Choroid plexus epithelial cell (primary cell): ENCODE results near the genes LCN6, TMEM141, ABCA2 and ENTPD2.

- RRBS = 96% methylated on average over 7 of the region's 34 CpGs
Observed at GRCh38 chr9:136658057-136658987, 4.4 kb upstream of the EGFL7 start.

DNA sequence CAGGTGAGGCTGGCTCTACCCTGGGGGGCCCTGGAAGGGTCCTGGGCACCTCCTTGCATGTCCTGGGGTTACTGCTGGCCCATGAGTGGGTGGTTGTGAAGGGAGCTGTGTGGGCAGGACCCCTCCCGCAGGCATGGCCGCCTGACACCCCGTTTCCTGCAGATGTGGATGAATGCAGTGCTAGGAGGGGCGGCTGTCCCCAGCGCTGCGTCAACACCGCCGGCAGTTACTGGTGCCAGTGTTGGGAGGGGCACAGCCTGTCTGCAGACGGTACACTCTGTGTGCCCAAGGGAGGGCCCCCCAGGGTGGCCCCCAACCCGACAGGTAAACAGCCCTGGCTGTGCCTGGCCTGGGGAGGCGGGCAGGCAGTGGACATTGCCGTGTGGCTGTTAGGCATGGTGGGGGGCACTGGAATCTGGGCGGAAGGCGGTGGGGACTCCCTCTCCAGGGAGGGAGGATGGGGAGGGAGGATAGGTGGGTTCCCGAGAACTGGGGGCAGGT is 7.3 kb downstream of the EGFL7 start:
- RRBS = no CpG with 5 or more reads among the region's 15 CpGs

DNA sequence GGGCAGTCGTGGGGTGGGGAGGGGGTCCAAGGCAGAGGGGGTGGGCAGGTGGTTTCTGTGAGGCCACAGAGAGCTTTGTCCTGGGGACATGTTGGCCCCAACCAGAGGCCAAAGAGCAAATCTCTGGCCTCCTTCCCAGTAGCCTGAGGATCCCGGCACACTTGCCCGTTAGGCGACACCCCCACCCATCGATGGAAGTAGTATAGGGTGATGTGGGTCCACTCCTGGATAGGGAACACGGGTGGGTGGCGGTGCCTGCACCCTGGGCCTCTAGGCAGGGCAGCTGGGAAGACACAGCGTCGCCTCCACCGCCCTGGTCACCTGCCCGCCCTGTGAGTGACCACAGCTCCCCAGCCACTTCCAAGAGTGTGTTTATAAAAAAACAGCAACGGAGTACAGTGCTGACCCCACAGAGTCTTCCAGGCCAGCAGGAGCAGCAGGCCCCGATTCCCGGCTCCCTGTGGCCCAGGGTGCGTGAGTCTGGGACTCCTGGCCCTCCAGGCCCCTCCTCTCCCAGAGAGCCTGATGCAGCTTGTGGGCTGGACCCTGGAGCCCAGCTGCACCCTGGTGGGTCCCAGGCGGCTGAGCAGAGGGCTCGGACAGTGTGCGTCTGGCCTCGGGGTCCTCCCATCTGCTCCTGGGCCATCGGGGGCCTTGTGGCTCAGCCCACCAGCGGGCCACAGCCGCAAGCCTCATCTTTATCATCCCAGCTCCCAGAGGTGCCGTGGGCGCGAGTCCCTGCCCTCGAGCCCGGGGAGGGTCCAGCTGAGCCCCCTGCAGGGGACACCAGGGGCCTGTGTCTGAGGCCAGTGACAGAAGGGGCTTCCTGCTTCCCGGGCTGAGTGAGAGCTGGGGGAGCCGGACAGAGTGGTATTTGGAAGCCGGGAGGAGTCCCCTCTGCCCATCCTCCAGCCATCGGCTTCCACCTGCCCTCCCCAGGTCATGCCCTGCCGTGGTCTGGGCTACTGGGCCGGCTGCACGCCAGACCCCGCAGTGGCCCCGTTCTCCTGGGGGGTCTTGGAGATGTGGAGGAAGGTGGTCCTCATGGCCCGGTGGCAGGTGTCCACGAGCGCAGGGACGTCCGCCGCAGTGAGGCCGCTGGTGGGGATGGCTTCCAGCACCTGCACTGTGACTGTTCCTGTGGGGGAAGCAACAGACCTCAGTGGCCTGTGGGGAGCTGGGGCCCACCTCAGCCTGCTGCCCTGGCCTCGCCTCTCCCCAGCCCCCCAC is 10.5 kb downstream of the EGFL7 start:
- RRBS = 69% methylated on average over 10 of the region's 44 CpGs

- RRBS = no CpG with 5 or more reads among the region's 22 CpGs
Observed at GRCh38 chr9:136697188-136697749, 10.0 kb upstream of the AGPAT2 start.

- RRBS = 59% methylated on average over 8 of the region's 19 CpGs
Observed at GRCh38 chr9:136719925-136720515, 7.6 kb downstream of the DIPK1B start.

GRCh38 chr9:136726089-136727206 is 14.1 kb downstream of the DIPK1B start:
- RRBS = no CpG with 5 or more reads among the region's 38 CpGs

DNA sequence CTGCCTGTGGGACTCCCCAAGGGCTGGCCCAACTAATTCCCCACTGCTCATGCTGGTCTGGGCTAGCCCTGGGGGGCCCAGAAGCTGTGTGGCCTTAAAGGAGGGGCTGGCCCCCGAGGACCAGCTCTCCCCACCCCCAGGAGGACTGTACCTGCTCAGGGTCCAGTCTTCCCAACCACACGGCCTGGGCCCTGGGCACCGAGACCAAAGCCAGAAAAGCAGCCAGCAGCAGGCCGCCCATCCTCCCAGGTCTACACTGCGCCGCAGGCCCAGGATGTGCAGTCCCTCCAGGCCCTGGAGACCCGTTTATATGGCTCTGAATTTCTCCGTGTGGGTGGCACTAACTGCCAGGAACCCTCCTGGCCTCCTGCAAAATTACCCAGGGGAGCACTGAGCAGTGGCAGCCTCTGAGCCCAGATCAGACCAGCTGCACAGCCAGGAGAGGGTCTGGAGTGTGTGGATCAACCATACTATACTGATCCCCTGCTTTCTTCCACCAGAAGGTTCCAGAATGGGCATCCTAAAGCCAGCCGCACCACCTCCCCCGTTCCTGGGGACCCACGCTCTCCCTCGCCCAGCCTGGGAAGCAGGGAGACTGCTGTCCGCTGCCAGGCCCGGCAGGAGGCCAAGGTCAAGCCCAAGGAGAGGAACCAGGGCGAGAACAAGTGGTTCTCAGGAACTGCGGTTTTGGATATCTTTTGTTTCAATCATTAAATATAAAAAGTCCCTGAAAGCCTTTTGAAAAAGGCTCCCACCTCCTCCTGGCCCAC is at the start of gene LCN6:
Gene LCN6 (minus strand): TSS at position 283 of the 770 bp plus-strand sequence.
- RRBS = no CpG with 5 or more reads among the region's 16 CpGs

DNA sequence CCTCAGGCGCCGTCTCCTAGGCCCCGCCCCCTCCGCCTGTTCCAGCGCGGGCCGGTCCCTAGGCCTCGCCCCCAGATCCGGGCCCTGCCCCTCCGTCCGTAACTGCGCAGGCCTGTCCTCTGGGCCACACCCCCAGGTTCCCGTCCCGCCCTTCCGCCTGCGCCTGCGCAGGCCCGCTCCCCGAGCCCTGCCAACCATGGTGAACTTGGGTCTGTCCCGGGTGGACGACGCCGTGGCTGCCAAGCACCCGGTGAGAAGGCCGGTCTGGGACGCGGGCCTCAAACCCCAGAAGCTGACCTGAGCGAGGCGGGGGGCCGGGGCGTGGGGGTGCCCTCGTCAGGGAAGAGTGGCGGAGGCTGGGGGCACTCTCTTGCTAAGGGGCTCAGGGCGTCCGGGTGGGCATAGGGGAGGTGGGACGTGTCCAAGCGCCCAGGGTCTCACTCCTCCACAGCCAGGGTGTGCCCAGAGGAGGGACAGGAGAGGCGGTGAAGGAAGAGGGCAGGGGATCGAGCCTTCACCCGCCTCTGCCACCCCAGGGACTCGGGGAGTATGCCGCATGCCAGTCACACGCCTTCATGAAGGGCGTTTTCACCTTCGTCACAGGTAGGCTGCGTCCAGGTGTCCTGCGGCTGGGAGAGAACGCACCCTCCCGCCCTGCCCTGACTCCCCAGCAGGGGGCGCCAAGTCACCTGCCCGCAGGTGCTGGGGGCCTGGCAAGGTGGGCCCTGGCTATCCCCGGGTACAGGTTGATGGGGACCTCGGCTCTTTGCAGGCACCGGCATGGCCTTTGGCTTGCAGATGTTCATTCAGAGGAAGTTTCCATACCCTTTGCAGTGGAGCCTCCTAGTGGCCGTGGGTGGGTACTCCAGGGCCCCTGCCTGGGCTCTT is at the start of gene TMEM141:
Gene TMEM141 (plus strand): TSS at position 170 of the 888 bp plus-strand sequence.
- RRBS = 1% methylated on average over 12 of the region's 55 CpGs

DNA sequence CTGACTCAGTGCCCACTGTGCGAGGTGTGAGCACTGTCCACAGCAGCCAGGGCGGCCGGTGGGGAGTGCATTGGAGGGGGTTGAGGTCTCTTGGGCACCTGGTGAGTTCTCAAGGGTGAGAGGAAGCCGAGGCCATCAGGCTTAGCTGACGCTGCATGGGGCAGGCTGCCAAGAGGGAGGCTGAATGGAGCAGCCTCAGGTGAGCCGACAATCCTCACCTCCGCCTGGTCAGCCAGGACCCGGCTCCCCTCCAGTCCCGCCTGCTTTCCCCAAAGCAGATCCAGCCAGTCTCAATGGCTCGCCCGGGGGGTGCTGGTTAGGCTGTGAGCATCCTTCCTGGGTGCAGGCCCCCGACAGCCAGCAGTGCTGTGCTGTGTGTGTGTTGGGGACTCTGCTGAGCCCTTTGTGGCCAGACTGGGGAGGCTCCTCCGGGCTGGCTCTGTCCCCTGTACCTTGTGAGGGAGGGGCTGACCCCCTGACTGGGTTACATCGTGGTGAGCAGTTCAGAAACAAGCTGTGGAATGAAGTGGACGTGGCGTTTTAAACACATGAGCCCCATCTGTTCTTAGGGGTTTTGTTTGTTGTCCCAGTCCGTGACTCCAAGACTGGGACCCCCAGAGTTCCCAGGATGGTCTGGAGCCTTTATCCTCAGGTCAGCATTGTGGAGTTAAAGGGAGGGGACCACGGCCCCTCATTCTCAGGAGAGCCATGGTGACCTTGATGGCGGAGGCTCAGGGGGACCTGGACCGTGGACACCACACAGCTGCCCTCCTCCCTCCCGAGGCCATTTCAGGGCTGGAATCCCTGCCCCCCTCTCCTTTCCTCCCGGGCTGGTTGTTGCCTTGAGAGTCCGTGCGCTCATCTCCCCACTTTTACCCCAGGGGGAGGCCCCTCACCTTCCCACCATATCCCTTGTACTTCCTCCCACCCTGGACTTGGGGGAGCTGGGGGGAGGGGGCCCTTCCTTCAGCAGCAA is 14.8 kb upstream of the AJM1 start:
- RRBS = 97% methylated on average over 4 of the region's 24 CpGs

DNA sequence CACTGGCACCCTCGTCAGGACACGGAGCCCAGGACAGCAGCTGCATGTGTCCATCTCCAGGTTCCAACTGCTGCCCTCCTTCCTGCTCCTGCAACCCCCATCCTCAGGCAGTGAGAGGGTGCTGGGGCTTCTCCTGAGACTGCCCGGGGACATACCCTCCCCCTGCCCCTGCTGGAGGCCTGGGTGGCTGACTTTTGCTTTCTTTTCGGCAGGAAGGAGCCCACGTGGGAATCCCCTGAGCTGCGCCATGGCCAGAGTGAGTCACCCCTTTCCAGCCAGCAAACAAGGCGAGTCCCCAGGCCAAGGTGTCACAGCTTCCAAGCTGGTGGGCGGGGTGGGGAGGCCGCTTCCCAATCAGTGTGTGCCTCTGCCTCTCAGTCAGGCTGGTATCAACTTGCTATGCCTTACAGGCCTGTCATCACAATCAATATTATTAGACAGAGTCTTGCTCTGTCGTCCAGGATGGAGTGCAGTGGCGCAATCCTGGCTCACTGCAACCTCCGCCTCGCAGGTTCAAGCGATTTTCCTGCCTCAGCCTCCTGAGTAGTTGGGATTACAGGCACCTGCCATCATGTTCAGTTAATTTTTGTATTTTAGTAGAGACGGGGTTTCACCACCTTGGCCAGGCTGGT is 3.7 kb upstream of the TRAF2 start:
- RRBS = no CpG with 5 or more reads among the region's 15 CpGs

- RRBS = no CpG with 5 or more reads among the region's 16 CpGs
Observed at GRCh38 chr9:136947866-136948422, 2.9 kb downstream of the C8G start.

GRCh38 chr9:136977916-136978706 is 807 bp downstream of the PTGDS start:
- RRBS = 2% methylated on average over 8 of the region's 82 CpGs

DNA sequence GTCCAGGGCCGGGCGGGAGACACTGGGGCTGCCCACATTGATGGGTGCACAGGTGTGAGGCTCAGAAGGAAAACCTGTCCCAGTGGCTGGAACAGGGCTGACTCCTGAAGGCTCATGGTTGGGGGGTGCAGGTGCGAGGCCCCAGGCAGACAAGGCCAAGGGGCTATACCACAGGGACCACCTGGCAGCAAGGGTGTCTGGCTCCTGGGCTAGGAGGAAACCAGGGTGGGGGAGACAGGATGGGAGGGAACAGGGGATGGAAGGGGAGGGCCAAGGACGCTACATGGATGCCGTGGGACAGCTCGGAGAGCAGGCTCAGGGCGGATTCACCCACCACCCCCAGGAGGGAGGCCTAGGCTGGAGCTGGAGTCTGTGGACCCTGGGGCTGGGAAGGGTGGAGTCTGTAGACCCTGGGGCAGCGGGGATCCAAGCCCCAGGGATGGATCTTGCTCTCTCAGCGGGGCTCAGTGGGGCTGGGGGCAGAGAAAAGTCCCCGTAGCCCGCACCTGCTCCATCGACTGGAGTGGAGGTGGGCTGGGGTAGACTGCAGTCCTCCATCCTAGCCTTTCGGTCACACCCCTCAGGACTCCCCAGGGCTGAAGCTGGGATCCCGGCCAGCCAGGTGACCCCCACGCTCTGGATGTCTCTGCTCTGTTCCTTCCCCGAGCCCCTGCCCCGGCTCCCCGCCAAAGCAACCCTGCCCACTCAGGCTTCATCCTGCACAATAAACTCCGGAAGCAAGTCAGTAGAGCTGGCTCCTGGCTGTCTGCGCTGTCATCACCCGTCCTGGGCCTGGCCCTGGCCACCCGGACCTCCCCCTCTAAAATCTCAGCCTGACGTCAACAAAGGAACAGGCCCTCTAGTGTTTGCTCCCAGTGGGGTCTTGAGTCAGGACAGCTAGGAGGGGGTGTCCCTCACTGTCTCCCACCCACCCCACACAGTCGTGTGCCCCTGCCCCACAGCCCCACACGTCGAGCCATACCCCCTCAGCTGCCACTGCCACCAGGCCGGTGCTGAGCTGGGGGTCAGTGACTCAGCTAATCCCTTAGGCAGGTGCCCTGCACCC is 1.5 kb upstream of the LCNL1 start:
- RRBS = 11% methylated on average over 8 of the region's 27 CpGs

DNA sequence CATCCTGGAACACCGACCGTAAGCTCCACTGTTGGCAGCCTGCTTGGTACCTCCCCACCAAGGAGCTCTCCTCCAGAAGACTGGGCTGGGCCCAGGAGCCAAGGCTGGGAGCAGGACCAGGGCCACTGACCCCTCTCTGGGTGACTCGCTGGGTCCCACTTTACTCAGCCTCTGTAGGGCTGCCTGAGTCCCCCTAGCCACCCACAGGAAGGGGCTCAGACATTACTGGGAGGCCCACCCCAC is 255 bp downstream of the CLIC3 start:
- RRBS = no CpG with 5 or more reads among the region's 3 CpGs

- RRBS = no CpG with 5 or more reads among the region's 8 CpGs
Observed at GRCh38 chr9:137023075-137023450, 5.0 kb downstream of the ABCA2 start.

- RRBS = no CpG with 5 or more reads among the region's 4 CpGs
Observed at GRCh38 chr9:137026799-137027210, 1.2 kb downstream of the ABCA2 start.

DNA sequence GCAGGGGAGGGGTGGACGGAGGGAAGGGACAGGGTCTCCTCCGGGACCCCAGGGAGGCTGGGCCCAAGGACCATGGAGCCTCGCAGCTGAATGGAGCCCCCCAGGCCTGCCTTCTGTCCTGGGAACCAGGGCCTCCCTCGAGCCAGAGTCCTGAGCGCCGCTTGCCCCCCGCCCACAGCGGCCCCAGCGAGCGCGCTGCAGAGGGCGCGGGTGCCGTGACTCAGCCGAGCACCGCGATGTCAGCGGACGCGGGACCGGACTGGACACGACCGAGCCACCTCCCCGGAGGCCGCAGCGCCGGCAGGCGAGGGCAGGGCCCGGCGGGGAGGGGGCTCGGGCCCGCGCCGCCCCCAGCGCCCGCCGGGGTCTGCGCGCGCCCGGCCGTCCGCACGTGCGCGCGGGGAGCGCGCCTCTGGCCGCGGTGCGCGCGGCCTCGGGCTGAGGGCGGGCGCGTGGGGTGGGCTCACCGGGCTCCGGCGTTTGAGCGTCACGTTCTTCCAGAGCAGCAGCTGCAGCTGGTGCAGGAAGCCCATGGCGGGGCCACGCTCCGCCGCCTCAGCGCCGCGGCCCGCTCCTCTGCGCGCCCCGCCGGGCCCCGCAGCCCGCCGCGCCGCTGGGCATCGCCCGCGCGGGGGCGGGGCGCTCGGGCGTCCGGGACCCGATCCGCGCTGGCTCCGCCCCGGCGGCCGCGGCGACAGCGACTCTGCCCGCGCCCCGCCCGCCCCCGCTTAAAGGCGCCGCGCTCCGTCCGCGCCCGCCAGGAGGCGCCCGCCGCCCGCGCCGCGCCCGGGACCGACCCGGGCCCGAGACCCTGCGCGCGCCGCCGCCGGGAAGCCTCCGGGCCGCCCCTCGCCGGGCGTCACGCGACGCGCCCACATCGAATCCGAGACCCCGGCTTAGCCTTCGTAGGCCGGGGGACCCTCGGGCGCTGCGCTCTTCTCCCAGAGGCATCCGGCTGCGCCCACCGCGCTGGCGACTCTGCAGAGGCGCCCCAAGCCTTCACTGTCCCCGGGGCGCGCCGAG is at the start of gene ABCA2:
Gene ABCA2 (minus strand): TSS at position 630 of the 1,023 bp plus-strand sequence.
- RRBS = 2% methylated on average over 58 of the region's 155 CpGs

DNA sequence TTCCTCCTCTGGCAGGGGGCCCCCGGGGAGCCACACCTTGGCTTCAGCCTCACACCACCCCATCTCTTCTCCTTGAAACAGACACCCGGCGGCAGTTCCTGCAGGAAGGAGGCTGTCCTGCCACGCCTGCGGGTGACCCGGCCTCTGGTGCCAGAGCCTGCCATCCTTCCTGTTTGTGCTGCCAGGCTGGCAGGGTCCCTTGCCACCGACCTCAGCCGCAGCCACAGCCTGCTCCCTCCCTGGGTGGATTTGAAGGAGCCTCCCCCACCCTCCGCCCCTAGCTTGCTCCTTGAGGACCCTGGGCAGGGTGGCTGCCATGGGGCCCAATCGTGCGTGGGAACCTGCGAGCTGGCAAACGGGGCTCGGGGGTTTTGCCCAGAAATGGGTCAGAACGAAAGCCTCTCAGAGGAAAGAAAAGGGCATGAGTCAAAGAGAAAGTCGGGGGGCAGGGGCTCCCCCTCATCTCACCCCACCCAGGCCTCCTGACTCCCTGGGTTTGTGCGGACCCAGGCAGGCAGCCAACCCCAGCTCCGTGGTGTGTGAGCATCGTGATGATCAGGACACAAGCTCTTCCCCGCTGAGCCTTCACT is 2.8 kb upstream of the FUT7 start:
- RRBS = 60% methylated on average over 6 of the region's 20 CpGs

- RRBS = 2% methylated on average over 22 of the region's 36 CpGs
Observed at GRCh38 chr9:137046355-137046953, 477 bp upstream of the NPDC1 start.

DNA sequence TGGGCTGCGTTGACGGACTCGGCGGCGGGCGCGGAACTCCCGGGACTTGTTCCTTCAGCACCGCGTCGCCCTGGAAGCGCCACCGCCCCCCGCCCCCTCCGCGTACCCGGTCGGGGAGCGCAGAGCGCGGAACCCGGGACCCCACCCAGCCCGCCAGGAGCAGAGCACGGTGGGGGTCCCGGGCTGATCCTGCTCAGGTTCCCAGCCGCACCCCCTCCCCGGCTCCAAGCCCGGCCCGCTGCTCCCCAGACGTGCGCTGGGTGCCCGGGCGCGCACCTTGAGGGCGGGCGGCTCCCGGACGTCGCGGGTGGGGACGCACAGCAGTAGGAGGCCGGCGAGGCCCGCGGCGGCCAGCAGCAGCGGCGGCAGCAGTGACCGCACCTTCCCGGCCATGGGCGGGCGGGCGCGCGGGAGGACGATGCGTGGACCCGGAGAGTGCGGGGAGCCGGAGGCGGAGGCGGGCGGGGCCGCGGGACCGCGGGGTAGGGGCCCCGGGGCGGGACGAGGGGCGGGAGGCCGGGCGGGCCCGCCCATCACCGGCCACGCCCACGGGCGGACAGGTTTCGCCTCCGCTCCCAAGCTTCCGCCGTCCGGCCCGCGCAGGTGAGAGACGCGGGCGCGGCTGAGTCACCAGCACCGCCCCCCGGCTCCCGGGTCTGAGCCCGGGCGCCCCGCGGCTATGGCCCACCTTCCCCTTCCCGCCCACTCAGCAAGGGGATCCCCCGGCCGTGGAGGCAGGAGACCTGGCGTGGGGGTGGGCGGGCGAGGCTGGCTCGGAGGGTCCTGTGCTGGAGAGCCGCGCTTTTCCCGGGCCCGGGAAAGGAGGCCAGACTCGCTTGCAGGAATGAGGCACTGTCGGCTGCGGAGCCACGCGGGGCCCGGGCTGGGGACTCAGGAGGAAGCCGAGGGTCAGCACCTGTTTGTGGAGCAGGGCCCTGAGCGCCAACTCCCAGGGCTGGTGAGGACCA is at the start of gene ENTPD2:
Gene ENTPD2 (minus strand): TSS at position 457 of the 968 bp plus-strand sequence.
- RRBS = 4% methylated on average over 87 of the region's 115 CpGs